Metastatic Lung Carcinoma in the Adrenal Gland (tissue), 1 donor: Measurements from ENCODE around the gene ANKRD11.

DNA sequence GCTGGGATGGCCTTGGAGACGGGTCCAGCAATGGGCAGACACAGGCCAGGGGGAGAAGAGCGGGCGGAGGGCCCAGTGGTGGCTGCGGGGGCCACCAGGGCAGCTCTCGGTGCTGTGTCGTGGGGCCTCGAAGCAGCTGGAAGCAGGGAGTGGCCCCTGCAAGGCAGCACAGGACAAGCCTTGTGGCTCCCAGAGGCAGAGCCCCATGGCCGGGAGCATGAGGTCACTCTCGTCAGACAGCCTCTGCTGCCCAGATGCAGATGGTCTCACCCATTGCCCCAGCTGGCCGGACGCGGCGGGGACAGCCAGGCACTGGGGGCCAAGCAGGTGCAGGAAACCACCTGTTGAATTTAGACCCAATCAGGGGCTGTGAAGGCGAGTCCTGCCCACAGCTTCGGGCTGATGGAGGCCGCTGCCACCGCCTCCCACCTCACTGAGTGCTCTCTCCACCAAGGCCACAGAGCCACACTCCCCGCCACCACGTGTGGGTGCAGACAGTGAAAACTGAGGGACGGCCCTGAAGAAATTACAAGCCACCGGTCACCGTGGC lies 52.5 kb downstream of the CBFA2T3 start:
- PRO-cap = no peak

GRCh38 chr16:89095248-89096030 lies 1.8 kb downstream of the ACSF3 start:
- PRO-cap = no peak

- PRO-cap = no peak
Observed at GRCh38 chr16:89113596-89114312, 20.1 kb downstream of the ACSF3 start.

- PRO-cap = no peak
Observed at GRCh38 chr16:89303349-89304186, 86.1 kb downstream of the ZNF778 start.

GRCh38 chr16:89314376-89314865 lies 96.9 kb downstream of the ZNF778 start:
- PRO-cap = no peak

- PRO-cap = no peak
Observed at GRCh38 chr16:89372717-89373198, 117.6 kb downstream of the ANKRD11 start.

GRCh38 chr16:89374999-89375901 lies 115.1 kb downstream of the ANKRD11 start:
- PRO-cap = no peak

- PRO-cap = no peak
Observed at GRCh38 chr16:89378592-89379397, 111.6 kb downstream of the ANKRD11 start.

DNA sequence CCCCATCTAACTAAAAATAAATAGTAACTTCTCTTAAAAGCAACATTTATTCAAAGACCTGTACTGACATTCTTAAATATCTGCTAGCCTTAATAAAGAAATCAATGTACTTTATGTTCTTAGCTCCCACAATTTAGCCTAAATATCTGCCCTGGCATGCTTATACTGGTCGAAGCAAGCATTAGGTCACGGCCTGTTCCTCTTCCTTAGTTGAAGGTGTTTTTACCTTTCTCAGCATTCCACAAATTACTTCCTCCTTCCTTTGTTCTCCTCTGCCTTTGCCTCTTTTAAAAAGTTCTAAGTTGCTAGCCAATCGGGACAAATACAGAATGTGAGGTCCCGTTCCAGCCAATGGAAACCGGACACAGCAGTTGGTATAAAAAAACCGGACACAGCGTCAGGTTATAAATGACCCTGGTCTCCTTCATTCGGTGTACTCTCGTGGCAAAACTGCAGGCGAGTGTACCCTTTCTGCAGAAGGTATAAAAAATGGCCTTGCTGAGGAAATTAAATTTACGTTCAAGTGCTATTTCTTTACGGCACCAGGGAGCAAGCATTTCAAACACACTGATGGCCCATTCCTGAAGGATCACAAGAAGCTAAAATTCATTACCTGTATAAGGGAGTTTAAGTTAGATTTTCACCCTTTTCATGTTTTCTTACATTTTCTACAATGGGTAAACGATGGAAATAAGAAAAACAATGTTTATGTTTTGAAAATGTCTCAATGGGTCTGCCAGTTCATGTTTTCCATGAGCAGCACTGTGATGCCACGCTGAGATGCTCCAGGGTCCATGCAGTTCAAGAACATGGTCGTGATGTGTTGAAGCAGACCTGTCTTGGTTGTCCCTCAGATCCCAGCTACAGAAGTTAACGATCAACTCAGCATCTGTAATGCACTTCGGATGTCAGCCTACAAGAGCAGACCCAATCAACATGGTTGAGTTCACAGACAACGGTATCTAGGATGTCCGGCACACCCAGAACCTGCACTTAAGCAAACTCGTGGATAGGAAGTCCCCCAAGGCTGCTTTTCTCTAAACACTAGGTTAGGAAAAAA lies 98.3 kb downstream of the ANKRD11 start:
- PRO-cap = no peak

GRCh38 chr16:89453606-89454362 lies 36.6 kb downstream of the ANKRD11 start:
- PRO-cap = no peak

DNA sequence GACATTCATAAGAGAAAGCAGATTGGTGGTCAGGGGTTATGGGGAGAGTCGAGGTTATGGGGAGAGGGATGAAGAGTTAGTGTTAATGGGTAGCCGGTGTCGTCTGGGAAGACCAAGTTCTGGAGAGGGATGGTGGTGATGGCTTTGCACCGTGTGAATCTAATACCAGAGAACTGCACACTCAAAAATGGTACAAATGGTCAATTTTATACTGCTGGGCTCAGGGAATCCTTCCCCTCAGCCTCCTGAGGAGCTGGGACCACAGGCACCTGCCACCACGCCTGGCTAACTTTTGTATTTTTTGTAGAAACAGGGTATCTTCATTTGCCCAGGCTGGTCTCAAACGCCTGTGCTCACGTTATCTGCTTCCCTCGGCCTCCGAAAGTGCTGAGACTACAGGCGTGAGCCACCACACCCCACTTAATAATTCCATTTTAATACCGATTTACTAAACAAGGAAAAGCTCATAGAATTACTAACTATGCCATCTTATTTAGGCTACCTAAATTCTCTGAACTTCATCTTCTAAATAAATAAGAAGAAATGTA lies 29.1 kb downstream of the ANKRD11 start:
- PRO-cap = no peak

DNA sequence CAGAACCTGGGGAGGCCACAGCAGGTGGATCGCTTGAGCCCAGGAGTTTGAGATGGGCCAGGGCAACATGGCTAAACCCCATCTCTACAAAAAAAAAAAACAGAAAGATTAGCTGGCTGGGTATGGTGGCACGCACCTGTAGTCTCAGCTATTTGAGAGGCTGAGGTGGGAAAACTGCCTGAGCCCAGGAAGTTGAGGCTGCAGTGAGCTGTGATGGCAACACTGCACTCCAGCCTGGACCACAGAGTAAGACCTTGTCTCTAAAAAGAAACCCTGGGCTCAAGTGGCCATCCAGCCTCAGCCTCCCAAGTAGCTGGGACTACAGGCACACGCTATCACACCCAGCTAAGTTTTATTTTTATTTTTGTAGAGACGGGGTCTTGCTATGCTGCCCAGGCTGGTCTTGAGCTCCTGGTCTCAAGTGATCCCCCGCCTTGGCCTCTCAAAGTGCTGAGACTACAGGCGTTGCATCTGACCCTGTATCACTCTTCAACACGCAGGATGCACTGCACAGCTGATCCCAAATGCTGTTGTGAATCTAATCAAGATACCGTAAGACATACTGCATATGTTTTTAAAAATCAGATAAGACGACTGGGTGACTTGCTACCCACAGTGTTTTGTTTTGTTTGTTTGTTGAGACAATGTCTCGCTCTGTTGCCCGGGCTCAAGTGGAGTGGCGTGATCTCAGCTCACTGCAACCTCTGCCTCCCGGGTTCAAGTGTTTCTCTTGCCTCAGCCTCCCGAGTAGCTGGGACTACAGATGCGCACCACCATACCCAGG lies 23.0 kb downstream of the ANKRD11 start:
- PRO-cap = no peak

DNA sequence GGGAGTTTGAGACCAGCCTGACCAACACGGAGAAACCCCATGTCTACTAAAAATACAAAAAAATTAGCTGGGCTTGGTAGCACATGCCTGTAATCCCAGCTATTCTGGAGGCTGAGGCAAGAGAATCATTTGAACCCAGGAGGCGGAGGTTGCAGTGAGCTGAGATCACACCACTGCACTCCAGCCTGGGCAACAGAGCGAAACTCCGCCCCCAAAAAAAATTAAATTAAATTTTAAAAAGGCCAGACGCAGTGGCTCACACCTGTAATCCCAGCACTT lies 11.0 kb downstream of the ANKRD11 start:
- PRO-cap = no peak

GRCh38 chr16:89489967-89490753 lies at the start of gene ANKRD11:
Gene ANKRD11, minus strand, starts transcription at chr16:89490561.
- PRO-cap = bidirectional peak, plus-strand start at chr16:89490971, minus-strand start at chr16:89490549

- PRO-cap = no peak
Observed at GRCh38 chr16:89498868-89499310, 8.5 kb upstream of the ANKRD11 start.

DNA sequence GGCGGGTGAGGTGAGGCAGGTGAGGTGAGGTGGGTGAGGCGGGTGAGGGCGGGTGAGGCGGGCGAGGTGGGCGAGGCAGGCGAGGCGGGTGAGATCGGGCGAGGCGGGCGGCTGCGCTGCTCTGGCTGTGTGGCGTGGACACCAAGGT lies 24.0 kb upstream of the RPL13 start:
- PRO-cap = no peak

- PRO-cap = unidirectional peak, minus-strand start at chr16:89586993
Observed at GRCh38 chr16:89586914-89587215, 11.3 kb downstream of the CPNE7 start.

GRCh38 chr16:89593704-89594391 lies 18.3 kb downstream of the CPNE7 start:
- PRO-cap = no peak

DNA sequence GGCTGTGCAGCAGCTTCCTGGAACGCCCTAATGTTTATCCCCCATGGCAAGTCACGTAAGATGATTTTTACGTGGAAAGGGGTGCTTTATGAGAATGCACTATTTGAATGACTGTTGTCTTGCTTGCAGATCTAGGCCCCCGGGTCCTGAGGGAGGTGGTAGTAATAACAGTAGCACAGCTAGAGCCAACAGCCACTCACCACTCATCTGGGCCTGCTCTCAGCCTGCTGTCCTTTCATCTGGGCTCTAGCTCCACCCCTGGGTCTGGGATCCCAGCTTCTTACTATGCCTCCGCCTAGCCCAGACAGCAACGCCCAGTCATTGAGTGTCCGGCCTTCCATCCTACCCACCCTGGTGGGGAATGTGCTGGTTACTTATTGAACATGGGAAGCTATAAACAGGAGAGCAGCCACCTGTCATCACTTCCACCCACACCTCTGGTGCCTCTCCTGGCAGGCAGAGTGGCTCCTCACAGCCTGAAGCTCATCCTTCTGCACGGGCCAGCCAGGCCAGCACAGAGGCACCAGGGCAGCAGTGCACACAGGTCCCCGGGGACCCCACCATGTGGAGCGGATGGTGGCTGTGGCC lies 16.5 kb downstream of the DPEP1 start:
- PRO-cap = bidirectional peak, plus-strand start at position 324 of the sequence, minus-strand start at position 237 of the sequence

- PRO-cap = bidirectional peak, plus-strand start at chr16:89722880, minus-strand start at chr16:89722727
Observed at GRCh38 chr16:89722626-89722948, 1.2 kb downstream of the ZNF276 start.